ENCODE measurements around a stretch of chr3.

DNA sequence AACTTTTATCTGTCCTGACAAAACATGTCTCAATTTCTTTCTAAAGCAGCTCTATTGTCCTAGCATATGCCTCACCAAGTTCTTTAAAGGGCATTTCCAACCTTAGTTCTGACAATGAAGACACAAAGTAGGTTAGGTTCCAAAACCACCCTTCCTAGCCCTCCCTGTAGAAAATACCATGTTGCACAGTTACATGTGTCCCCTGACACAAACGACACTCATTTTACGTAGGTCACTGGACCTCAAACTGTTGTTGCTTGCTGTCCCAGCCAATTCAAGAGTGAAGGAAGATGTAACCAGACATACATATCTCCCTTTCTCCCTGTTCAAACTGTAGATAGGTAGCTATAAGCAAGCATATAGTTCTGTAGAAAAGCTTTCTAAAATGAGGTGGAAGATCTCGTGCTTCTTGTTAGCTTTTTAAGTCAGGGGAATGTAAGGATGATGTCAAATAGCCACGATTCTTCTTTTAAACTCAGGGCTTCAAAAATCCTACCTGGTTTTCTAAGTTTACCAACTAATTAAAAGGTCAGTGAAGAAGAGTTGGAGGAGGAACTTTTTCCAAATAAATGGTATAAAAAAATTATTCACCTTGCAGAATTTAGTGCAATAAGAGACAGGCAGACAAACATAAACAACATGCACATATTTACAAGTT, 50.9 kb downstream of the ZMAT3 start:
- PRO-cap = no peak

- PRO-cap = no peak
Observed at GRCh38 chr3:179146820-179147894, 1.0 kb upstream of the PIK3CA start.

DNA sequence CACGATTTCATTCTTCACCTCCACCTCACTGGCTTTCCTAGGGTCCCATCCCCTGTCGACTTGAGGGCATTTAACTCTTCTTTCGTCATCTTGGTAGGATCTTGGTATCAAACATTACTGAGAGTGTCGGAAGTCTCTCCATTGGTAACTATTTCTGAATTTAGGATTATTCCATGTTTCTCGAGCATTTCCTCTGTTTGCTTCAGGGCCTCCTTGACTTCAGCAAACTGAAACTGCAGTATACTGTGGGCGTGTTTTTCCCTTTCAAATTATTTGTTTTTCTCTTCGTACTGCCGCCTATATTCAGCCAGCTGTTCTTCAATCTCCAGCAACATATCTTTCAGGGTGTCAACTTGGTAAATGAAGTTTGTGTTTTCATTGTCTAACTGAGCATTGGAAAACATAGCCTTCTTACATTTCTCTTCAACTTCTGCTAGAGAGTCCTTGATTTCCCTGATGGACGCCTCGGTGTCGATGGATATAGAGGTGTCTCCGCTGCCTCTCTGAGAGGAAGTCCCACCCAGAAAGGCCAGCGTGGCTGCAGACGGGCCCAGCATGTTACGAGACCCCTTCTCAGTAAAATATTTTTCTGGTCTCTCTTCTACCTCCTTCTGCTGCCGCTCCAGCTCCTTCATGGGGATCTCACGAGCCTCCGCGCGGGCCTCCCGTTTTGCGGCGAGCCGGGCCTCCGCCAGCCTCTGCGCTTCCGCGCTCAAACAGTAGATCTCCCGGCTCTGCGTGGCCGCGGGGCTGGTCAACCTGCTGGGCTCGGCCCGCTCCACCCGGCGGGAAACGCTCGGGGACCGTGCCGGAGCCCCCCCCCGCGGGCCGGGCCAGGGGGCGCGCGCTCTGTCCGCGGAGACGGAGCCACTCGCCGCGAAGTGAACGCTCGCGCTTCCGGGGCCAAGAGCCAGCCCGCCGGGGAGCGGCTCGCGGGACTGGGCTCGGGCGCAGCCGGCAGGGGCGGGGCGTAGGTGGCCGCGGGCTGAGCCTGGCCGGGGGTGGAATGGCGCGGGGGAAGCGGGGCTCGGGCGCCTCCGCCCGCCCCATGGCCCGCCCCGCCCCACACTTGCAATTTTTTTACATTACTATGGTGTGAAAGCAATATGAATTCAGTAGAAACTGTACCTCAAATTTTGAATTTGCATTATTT, 10.0 kb upstream of the KCNMB3 start:
- PRO-cap = unidirectional peak, minus-strand start at position 883 of the sequence

DNA sequence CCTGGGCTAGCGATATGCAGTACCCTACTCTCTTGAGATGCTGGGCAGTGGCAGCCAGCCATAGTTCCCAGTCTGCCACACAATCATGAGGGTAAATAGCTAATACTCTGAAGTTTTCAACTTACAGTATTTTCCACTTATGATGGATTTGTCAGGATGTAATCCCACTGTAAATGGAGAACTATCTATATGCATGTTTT, 10.7 kb upstream of the KCNMB3 start:
- PRO-cap = no peak

DNA sequence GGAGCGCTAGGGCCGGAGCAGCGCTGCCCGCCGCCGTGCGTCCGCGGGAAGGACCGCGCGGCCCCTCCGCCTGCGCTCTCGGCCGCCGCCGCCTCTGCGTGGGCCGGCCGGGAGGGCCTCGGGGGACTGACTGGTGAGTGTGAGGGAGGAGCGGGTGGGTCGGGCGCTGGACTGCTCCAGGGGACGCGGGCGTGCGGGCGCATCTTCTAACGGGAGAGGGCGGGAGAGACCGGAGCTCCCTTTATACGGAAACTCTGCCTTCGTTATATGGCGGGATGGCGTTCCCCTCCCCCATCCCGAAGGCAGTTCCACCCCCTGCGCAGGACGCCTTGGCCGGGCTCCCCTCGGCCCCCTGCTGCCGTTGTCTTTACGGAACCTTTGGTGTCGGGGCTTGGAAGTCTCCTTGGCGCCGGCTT, 336 bp downstream of the ZNF639 start:
- PRO-cap = bidirectional peak, plus-strand start at position 209 of the sequence, minus-strand start at position 132 of the sequence

DNA sequence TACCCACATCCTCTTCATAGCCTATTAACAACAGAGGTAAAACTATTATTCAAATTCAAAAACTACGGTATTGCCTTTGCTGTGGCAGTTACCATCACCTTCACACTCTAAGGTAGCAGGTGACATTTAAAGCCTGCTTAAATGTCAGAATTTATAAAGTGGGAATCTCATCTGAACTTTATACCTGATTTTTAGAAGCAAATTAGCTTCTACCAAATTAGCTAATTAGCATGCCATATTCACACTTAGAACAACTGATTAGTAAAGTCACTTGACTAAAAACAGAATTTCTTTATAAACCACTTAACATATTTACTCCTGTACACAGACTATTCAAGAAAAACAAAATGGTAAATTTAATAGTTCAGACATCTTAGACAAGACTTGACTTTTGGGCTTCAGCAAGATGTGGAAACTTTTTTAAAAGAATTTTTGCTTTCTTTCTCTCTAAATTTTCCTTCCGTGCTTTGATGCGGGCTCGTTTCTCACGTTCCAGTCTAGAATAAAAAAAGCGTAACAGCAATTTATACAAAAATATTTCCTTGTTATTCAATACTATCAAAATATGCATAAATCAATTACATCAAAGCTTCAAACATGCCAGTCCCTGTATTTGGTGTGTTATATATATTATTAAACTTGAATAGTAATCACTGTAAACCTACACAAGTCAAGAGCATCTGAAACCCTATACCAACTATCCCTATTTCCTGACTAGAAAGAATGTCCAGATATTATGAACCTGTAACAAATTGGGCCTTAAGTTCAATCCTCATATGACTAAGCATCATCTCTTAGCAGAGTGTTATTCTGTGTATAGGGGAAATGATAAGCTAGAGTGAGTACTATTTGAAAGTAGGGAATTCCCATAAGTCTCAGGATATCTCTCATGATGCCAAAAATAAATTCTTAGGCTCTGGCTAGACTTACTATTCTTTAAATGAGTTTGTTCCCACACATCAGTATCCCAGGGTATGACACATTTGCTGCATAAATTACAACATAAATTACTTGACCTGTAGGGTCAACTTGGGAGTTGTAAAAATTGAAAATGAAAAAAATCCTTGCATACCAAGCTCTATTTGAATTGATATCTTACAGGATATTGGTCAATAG, 15.6 kb downstream of the MRPL47 start:
- PRO-cap = no peak

DNA sequence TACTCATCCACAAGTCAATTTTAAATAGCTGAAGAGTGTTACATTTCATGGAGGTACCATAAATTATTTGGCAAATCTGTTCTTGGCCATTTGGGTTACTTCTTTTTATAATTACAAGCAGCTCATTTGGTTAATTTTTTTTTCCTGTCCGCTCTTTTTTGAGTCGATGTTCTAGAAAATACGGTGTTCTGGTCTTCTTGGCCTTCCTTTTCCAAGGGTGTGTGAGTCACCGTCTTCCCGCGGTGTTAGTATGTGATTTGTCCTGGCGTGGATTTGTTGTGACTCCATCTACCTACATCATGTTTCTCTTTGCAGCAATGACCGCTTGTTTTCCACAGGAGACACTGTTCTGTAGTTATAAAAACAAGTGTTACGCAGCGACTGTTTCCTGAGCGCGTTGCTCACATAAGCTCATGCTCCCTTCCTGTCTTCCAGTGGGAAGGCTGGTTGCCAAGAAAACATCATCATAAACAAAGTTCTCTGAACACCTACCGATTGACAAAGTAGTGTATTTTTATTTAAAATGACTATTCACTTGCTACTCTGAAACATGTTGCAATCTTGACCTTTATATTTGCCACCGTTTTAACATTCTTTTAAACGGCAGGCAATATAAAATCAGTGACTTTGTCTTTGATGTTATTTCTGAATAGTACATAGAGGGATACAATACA, 18.9 kb downstream of the USP13 start:
- PRO-cap = bidirectional peak, plus-strand start at position 434 of the sequence, minus-strand start at position 223 of the sequence

- PRO-cap = no peak
Observed at GRCh38 chr3:179680916-179681382, 28.1 kb downstream of the USP13 start.

DNA sequence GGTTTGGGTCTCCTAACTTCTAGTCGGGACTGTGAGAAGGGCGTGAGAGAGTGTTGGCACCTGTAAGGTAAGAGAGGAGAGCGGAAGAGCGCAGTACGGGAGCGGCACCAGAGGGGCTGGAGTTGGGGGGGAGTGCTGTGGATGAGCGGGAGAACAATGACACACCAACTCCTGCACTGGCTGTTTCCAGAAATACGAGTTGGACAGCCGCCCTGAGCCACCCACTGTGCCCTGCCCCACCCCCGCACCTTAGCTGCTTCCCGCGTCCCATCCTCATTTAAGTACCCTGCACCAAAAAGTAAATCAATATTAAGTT, 468 bp upstream of the SOX2 start:
- PRO-cap = unidirectional peak, minus-strand start at position 158 of the sequence

GRCh38 chr3:182165320-182165706, 453.6 kb downstream of the SOX2 start:
- PRO-cap = no peak

DNA sequence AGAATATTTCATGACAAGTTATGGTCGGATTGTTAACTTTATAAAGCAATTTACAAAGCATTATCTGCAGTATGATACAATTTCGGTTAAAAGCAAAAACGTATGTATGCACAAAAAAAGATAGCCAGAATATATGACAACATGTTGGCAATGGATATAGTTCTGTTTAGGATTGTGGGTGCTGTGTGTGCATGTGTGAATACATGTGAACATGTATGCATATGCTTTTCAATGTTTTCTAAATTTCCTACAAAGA, 294.7 kb upstream of the ATP11B start:
- PRO-cap = no peak

GRCh38 chr3:182683487-182683817, 109.9 kb upstream of the ATP11B start:
- PRO-cap = no peak

DNA sequence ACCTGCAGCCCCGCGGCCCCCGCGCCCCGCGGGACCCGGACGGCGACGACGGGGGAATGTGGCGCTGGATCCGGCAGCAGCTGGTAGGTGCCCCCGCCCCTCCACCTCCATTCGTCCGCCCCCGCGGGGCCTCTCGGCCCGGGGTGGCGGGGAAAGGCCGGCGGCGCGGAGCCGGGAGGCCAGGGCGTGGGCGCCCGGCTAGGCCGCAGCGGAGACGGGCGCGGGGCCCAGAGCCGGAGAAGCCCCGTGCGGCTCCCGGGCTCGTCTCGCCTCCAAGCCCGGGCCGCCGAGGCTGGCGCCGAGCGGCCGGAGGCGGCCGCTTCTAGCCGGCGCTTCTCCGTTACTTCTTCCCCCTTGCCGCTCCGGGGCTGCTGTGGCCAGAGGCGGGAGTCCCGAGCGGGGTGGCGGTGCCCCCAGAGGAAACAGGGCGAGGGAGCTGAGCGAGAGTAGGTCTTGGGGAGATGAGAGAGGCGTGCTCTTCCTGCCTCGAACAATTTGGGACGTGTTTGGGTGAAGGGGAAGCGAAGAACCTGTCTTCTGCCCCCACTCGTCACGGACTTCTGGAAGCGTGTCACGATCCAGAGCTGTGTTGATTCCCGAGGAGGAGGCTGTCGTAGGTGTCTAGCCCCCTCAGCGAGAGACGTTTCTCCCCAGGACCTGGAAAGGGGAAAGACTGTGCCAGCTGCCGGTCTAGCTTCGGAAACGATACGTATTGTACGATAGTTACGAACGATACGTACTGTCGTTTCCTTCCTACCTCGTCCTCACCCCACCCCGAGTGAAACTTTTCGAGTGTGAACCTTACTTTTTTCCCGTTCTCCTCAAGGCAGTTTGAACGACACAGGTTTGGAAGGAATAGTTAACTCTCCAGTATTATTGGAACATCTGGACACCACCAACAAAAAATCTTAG, 656 bp downstream of the ATP11B start:
- PRO-cap = unidirectional peak, minus-strand start at position 780 of the sequence

GRCh38 chr3:182794977-182795879, 1.9 kb downstream of the ATP11B start:
- PRO-cap = no peak

DNA sequence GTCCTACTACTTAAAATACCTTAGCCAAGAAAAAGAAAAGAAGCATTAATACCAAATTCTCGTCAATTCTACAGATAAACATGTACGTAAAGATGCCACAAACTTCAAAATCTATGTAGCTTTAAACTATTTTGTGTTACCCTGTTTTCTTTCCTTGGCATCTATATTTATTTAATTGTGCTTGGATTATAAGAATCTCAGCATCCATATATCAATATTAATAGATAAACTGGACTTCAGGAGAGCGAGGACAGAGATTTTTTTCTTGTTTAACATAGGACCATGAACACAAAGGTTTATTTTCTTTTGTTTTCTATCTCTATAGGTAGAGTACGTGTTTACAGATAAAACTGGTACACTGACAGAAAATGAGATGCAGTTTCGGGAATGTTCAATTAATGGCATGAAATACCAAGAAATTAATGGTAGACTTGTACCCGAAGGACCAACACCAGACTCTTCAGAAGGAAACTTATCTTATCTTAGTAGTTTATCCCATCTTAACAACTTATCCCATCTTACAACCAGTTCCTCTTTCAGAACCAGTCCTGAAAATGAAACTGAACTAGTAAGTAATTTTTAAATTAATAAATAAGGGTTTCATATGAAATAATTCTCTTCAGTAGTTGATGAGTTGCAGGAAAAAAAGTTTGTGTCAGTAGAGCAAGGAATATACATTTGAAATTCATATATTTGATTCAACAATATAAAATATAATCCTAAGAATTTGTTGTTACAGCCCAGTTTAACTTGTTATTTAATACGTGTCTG, 72.0 kb downstream of the ATP11B start:
- PRO-cap = no peak

- PRO-cap = no peak
Observed at GRCh38 chr3:182962148-182962634, 18.1 kb downstream of the DCUN1D1 start.

GRCh38 chr3:182965374-182965819, 14.9 kb downstream of the DCUN1D1 start:
- PRO-cap = no peak

DNA sequence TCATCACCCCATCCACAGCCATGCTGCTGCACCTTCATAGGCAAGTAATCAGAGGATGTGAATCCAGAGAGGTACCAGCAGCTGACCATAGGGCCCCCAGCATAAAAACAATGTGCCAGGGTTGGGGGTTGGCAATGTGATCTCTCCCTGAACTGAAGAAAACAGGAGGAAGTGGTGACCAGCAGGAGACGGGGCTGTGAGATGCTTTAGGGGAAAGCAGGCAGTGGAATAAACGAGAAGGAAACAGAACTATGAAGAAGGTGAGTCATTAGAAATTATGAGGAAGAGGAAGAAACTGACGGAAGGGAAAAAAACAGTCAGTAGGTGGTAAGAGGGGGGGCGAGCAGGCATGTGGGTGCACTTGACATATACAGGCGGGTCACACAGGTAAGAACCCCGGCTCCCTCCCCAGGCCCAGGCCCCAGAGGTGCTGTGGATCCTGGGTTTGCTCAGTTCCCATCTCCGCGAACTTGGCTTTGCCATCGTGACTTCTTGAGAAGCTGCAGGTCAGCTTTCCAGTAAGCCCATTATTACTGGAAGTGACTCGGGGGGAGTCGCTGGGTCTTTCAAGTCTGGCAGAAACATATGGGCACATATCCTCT, 42.1 kb upstream of the B3GNT5 start:
- PRO-cap = no peak

DNA sequence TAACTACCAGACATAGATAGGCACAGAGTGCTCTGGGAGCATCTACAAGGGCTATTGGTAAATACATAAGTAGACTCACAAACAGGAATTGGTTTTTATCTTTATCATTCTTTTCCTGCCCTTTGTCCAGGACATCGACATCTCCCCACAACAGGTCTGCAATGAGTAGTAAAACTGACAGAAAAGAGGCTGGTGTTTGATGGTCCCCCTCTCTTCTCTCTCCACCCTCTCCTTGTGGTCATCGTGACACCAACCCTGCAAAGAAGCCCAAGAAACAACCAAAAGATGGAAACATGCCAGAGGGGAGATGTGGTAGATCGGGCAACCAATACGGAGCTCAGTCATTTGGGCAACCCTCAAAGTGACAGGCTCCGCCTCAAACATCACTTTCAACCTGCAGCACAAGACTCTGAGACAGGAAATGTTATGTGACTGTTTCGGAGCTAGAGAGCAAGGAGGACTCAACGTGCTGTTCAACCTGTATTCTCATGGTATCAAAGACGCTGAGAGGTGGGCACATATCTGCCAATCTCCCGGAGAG, 28.6 kb upstream of the B3GNT5 start:
- PRO-cap = no peak

- PRO-cap = no peak
Observed at GRCh38 chr3:183258466-183259151, 5.6 kb downstream of the B3GNT5 start.